Jurkat, Clone E6-1 (cell line): ENCODE measurements around a stretch of chr15.

DNA sequence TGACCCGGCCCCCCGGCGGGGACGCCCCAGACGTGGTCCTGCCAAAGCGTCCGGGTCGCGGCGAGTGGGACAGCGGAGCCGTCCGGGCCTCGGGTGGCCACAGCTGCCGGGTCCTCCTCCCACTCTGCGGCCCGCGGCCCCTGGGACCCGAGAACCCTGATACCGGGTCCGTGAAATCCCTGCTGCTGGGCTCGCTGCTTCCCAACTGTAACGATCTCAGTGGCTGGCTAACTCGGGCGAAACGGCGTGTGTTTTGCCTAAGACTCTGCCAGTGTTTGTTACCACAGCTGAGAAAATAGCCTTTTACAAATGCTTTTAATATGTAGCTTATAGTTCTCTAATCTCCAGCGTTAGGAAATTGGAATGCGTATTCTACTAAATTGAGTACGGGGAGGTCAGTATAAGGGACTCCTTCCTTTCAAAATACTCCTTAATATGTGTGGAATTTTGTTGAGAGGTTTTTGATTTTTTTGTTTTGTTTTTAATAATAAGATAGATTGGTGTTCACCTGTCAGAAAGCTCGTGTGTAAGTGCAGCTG lies 379 bp downstream of the LRRC28 start:
- RRBS = 5% methylated on average over 13 of the region's 31 CpGs

DNA sequence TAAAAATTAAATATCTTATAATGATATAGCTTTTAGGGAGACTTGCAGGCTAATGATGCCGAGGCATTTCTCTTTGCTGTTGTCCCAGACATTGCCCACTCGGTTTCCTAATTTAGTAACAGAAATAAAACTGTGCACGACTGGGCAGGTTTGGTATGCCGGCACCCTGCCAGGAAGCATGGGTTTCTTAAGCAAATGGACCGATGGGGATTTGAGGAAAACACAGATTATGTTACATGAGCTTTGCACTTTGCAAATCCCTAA lies 54.8 kb downstream of the LRRC28 start:
- RRBS = no CpG with 5 or more reads among the region's 5 CpGs

GRCh38 chr15:99434722-99435904 lies 130.7 kb upstream of the MEF2A start:
- RRBS = 78% methylated on average over 1 of the region's 39 CpGs

GRCh38 chr15:99566259-99567293 lies 792 bp downstream of the MEF2A start:
- RRBS = 3% methylated on average over 19 of the region's 65 CpGs

DNA sequence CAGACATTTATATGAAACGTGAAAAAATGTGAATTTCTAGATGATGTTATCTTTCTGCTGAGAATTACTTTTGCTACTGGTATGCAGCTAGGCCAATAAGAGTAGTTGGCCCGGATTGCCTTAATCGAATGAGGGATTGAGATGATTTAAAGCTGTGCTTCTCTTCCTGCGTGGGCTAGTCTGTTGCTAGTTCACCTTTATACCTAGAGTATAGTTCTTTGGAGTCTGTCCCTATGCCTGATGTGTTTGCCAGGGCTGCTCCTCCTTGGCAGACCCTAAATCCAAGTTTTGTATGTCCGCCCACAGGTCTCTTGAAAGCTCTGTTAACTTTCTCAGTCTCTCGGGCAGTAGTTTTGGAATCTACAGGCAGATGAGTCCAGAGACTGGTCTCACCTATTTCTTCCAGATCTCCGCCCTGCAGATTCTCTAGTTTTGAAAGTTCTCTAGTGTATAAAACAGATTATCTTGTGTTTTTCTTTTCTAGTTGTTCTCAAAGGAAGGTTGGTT lies 64.9 kb downstream of the MEF2A start:
- RRBS = 100% methylated on average over 1 of the region's 7 CpGs

DNA sequence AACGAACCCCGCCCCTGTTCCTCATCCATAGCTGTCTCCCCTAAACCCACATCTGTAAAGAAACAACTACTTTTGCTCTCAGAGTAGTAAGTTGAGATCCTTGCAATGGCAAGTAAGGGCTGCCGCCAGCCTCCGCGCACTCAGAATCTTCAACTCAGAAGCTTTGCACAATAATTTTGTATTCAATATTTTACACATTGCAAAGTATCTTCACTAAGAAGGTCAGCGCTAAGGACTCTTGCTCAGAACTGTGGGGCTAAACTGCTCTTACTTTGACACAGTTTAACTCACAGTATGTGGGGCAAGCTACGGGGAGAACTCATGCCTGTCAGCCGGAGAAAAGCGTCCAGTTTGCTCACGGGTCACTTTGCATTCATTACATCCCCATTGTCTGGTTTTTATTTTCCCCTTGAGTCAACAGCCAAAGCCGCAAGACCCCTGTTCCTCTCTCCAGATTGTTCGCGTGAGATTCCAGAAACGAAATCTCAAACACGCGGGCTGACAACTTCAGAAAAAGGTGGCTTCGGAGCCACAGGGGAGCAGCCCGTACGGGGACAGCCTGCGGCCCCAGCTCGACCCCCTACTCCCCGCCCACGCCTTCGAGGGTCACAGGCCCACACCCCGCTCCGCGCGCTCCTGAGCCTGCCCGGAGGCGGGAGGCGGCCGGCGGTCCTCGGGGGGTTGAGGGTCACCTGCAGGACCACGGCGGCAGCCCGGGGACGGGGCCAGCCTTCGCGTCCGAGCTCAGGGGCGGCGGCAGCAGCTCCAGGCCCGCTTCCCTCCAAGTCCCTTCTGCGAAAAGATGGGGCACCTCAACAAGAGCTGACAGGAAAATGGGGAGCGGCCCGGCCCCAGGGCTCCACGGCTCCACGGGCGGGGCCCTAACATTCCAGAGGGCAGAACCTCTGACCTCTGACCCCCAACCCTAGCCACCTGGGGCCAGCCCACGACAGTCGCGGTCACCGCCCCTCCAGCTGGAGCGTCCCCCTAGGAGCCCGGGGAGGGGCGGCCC lies 694 bp downstream of the LYSMD4 start:
- RRBS = 13% methylated on average over 6 of the region's 57 CpGs

DNA sequence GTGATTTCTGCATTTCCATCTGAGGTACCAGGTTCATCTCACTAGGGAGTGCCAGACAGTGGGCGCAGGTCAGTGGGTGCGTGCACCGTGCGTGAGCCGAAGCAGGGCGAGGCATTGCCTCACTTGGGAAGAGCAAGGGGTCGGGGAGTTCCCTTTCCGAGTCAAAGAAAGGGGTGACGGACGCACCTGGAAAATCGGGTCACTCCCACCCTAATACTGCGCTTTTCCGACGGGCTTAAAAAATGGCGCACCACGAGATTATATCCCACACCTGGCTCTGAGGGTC lies 75.3 kb upstream of the ADAMTS17 start:
- RRBS = no CpG with 5 or more reads among the region's 16 CpGs

DNA sequence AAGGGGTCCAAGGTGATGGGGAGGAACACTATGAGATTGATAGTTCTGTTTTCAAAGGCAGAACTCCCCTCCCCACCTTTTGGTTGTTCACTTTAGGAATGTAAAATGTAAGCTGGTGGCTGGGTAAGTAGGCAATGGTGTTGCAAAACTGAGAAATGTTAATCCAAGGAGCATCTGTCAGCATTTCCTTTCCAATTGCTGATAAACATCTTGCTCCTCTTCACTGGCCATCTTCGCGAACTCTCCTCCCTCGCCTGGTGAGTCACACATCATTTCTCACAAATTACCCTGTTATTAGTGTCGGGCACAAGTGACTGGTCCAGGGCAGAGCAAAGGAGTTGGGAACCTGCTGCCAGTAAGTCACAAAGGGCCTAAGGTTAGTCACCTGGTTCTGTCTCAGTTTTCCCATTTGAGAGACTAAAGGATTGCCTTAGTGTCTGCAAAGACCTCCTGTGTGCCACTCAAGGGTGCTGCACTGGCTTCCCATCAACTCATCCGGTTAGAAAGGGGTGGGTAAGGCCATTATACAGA lies 13.0 kb downstream of the CERS3 start:
- RRBS = no CpG with 5 or more reads among the region's 5 CpGs

DNA sequence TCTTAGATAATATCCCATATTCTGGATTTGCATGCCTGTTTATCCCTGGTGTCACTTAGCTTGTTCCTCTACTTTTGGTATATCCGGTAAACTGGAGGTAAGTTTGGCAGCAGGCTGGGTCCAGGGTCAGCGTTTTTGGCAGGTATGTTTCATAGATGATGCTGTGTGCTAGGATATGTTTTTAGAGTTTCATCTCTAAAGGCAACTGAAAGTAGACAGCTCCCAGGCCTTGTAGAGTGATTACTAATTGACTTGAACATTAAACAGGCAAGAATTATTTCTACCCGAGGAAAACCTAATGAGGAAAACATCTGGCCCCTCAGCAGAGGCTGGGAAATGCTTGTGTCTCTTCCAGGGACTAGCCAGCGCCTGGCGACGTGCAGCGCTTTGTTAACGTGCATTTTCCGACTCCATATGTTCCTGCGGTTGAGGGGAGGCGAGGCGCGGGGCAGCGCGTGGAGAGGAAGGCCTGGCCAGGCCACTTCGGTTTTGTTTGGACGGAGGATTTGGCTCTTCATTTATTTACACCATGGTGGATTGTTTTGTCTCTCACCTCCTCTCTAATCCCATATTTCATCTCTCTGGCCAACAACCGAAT lies 65.2 kb downstream of the ASB7 start:
- RRBS = no CpG with 5 or more reads among the region's 18 CpGs

GRCh38 chr15:100687165-100687910 lies 84.9 kb downstream of the ASB7 start:
- RRBS = no CpG with 5 or more reads among the region's 15 CpGs

GRCh38 chr15:100694499-100695010 lies 92.2 kb downstream of the ASB7 start:
- RRBS = no CpG with 5 or more reads among the region's 4 CpGs

DNA sequence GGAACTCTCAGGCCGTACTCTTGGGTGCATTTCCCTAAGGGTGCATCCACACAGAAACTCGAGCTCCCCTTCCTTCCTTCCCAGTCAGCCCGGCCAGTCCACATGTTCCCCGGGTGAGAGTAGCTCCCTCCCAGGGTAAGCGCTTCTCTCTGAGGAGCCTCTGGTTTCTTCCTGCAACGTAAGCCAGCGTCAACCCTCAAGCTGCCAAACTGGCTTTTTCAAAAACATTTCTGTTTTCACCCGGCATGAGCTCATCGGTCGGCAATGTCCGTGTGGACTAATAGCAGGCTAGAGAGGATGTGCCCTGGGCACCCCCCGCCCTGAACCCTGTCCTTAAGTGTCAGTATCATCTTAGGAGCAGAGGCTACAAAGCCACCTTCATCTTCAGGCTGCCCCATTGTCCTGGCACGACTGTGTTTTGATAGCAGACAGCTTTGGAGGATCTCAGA lies 9.7 kb downstream of the ALDH1A3 start:
- RRBS = no CpG with 5 or more reads among the region's 13 CpGs

DNA sequence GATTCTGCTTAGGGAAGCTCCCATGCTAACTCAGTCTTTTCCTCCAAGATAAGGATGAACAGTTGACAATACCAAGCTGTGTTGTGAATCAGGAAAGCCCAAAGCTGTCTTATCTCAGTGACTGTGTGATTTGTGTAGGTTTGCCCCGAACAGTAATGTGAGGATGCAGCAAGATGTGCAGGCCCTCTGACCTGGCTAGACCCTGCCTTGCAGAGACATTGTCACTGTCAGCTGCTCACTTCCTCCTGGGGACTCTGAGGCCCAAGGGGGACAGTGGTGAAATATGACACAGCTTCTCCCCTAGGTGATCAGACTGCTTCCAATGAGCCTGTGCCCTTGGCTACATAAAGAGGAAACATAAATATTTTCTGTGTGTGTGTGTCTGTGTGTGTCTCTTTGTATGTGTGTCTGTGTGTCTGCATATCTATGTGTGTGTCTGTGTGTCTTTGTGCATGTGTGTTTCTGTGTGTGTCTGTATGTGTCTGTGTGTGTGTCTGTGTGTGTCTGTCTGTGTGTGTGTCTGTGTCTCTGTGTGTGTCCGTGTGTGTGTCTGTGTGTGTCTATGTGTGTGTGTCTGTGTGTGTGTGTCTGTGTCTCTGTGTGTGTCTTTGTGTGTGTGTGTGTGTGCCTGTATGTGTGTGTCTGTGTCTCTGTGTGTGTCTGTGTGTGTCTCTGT lies 21.7 kb downstream of the LRRK1 start:
- RRBS = no CpG with 5 or more reads among the region's 2 CpGs

GRCh38 chr15:101070399-101071057 lies 151.4 kb downstream of the LRRK1 start:
- RRBS = no CpG with 5 or more reads among the region's 5 CpGs

DNA sequence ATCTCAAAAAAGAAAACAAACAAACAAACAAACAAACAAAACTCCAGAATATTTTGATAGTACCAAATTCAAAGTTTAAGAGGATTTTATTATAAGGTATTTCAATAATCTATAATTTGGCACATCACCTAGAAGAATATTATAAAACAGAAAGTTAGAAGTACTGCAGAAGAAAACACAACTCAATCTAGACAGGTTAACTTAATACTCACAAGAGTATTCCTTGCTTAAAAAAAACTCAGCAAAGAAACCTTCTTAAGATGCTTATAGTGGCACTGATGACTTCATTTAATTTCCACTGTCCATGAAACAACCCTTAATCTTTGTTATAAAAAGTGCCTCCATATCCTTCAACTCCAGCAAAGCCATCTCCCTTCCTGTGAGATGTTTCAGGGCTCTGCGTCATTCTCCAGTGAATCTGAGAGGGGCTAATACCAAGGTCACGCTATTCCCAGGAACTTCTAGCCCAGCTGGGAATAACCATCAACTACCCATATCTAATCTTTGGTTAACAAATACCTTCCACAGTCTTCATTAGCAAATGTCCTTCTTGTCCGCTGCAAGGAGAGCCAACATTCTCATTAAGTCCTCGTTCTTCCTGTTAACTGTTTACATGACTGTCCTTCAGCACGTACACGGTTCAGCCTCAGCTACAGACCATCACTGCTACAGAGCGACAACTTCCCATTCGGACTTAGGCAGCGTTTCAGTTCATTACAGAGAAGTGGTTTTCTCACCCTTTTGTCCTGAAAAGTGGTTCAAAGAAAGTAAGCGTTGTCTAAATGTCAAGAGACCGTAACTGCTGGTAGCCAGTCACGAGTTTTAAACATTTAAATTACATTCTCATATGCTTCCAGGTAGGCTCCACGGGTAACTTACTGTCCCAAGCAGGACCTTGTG lies 64.1 kb downstream of the CHSY1 start:
- RRBS = no CpG with 5 or more reads among the region's 13 CpGs

GRCh38 chr15:101285552-101286099 lies 8.3 kb upstream of the SELENOS start:
- RRBS = no CpG with 5 or more reads among the region's 1 CpG

GRCh38 chr15:101299224-101299479 lies 4.1 kb upstream of the SNRPA1 start:
- RRBS = no CpG with 5 or more reads among the region's 5 CpGs

DNA sequence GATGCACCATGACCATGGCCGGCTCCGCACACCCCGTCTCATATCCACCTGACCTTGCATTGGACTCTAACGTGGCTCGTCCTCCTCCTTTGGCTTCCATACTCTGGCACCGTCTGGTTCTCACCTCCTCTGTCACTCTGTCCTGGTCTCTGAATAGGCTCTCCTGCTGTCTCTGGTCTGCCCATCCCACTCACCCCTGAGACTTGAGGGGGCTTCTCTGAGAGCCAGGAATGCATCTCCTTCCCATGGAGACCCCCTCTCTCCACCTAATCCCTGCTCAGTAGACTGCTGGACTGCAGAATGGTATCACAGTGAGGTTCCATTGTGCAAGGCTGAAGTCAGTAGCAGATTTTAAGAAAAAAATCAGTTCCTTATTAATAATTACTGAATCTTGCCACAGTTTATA lies 35.3 kb upstream of the SNRPA1 start:
- RRBS = no CpG with 5 or more reads among the region's 6 CpGs

GRCh38 chr15:101438209-101439107 lies 51.0 kb downstream of the PCSK6 start:
- RRBS = no CpG with 5 or more reads among the region's 18 CpGs